HT1080 (cell line): ENCODE measurements around the genes NYAP2, MFF and SCYGR8.

DNA sequence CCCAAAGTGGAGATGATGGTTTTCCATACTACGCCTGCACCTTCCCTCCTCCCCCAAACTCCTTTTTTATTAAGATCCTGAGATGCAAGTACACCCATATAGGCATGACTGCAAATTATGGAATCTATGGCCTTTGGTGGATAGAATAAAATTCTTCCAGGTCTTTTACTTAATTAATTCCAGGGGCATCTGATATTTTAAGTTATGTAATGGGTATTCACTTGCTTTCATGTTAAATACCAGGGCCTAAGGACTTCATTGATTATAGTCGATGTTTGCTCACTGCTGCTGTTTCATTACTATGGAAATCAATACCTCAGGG is 66.0 kb upstream of the CCDC195 start:
RAMPAGE:
- cytosol, long total RNA = no peak
- long total RNA = no peak
- nucleus, long total RNA = no peak

GRCh38 chr2:224797006-224797222 is 80.7 kb upstream of the CCDC195 start:
RAMPAGE:
- cytosol, long total RNA = no peak
- long total RNA = no peak
- nucleus, long total RNA = no peak

DNA sequence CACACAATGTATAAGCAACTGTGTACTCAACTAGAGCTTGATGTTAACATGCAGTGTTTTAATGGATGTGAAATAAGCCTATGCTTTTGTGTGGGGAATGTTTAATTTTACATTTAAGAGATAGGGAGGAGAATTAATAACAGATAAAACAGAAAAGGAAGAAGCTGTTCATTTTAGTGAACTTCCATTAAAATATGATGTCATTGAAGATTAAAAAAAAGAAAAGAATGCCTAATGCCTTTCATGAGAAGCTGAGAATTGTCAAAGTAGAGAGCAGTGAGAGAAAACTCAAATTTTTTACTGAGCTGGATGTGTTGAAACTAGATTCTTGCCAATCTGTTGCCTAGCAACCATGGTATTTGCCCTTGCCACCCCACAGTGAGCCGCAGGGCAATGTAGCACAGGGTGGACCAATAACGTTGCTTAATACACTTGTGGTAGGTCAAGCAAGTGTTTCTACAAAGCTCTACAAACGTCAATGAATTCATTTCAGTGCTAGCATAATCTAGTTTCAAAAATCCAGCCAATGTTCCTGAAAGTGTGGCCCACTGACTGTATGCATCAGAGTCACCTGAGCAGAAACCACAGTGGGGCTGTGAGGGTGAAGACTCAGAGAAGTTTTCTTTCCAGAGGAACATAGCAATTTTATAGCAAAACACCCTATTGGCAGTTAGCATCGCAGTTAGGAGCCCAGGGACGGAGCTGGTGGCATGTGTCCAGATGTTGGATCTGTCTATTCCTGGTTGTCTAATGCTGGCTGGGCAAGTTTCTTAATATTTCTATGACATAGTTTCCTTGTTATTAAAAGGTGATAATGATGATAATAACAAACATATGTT is 132.3 kb downstream of the DOCK10 start:
RAMPAGE:
- cytosol, long total RNA = no peak
- long total RNA = no peak
- nucleus, long total RNA = no peak

RAMPAGE:
- cytosol, long total RNA = no peak
- long total RNA = no peak
- nucleus, long total RNA = no peak
Measured at GRCh38 chr2:224983768-224984400, 58.4 kb downstream of the DOCK10 start.

DNA sequence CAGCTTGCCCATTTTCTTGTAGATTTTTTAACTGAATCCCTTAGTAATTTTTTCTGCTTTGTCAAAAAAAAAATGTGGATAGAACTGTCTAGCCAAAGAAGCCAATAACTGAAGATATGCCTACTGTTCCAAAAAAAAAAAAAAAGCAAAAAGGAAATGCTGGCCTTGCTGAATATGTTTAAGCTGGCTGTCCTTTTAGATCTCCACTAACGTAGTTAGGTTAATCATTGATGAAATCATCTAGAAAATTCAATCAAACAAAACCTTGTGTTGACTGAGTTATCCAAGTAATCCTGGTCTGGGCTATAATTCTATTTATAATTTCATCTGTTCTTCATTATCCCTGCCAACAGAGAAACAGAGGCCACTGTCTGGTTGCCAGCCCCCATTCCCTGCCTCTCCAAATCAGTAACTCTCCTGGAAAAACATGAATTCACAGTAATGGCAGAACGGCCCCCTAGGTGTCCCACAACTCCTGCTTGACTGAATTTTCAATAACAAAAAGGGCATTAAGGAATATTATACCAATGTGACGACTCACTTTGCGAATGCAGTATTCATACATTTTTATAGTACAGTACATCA is 24.6 kb downstream of the DOCK10 start:
RAMPAGE:
- cytosol, long total RNA = no peak
- long total RNA = no peak
- nucleus, long total RNA = no peak

RAMPAGE:
- cytosol, long total RNA = no peak
- long total RNA = no peak
- nucleus, long total RNA = no peak
Measured at GRCh38 chr2:225052666-225053041, 10.4 kb upstream of the DOCK10 start.

GRCh38 chr2:225125098-225125399 is 82.8 kb upstream of the DOCK10 start:
RAMPAGE:
- cytosol, long total RNA = no peak
- long total RNA = no peak
- nucleus, long total RNA = no peak

DNA sequence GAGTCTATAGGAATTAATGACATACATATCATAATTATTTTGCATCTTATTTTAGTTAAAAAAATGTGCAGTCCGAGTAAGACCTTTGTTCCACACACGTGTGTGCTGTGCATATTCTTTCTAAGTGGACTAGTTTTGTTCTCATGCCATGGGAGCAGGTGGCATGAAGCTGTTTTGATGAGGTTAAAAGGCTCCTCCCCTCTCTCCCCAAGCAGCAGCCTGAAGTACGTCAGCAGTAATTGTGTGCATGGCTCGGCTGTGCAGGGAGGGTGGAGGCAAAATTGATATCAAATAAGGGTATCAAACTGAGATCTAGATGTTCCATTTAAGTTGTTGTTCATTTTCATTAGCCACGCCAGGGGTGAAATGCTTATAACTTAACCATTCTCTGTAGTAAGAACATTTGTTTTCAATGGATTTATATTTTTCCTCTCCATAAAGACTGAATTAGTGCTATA is at the start of gene NYAP2:
Gene NYAP2, plus strand, starts transcription at position 235 of the 458 bp plus-strand sequence.
RAMPAGE:
- cytosol, long total RNA = no peak
- long total RNA = no peak
- nucleus, long total RNA = no peak

RAMPAGE:
- cytosol, long total RNA = no peak
- long total RNA = no peak
- nucleus, long total RNA = no peak
Measured at GRCh38 chr2:225452187-225452506, 52.6 kb downstream of the NYAP2 start.

RAMPAGE:
- cytosol, long total RNA = no peak
- long total RNA = no peak
- nucleus, long total RNA = no peak
Measured at GRCh38 chr2:226508724-226509074, 290.9 kb downstream of the IRS1 start.

DNA sequence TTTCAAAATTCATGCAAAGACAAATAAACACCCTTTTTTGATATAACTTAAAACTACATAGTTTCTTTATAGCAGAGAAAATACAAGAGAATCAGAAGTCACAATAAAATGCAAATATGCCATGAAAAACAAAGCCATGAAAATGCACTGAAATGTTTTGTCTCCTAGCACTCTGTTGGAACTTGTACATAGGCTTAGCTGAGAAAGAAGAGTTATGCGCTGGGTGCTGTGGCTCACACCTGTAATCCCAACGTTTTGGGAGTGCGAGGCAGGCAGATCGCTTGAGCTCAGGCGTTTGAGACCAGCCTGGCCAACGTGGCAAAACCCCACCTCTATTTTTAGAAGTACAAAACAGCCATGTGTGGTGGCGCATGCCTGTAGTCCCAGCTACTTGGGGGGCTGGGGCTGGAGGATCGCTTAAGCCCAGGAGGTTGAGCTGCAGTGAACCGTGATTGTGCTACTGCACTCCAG is 39.9 kb downstream of the IRS1 start:
RAMPAGE:
- cytosol, long total RNA = no peak
- long total RNA = no peak
- nucleus, long total RNA = no peak

DNA sequence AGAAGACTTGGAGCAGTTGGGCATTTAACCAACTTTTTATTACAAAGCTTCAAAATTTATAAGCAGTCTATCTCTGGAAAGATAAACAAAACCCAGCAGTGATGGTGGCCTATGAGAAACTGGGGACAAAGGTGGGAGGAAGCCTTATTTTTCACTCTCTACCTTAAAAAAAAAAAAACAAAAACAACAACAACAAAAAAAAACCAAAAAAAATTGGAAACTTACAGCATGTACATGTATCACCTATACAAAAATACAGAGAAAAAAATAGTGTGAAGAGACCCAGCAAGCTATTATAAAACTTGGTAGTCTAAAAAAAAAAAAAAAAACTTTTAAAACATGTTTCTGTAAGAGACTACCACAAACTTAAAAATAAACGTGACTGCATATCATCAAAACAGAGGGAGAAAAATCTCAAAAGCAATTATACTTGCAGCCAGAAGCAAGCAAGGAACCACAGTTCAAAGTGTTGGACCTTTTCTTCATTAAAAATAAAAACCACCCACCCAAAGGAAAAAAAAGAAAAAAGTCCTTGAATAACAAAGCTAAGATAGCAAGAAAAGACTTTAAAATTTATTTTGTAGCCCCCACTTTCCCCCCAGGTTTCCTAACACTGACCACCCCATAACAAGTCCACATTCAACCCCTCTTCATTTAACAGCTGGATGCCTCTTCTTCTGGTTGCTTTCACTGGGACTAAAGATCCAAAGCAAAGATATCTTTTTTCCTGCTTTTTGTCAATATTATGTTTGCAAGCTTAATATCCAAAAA is 13.0 kb downstream of the IRS1 start:
RAMPAGE:
- cytosol, long total RNA = no peak
- long total RNA = no peak
- nucleus, long total RNA = no peak

RAMPAGE:
- cytosol, long total RNA = no peak
- long total RNA = no peak
- nucleus, long total RNA = no peak
Measured at GRCh38 chr2:226789788-226790804, 9.5 kb downstream of the IRS1 start.

RAMPAGE:
- cytosol, long total RNA = no peak
- long total RNA = no peak
- nucleus, long total RNA = no peak
Measured at GRCh38 chr2:226985035-226985499, 149.2 kb downstream of the RHBDD1 start.

RAMPAGE:
- cytosol, long total RNA = start-site peak on the plus strand at chr2:227325249-227325323, 3,829 and 845 reads in 2 replicates
- long total RNA = start-site peak on the plus strand at chr2:227325249-227325323, 2,999 reads
- nucleus, long total RNA = start-site peak on the plus strand at chr2:227325242-227325303, 647 and 123 reads in 2 replicates
Measured at GRCh38 chr2:227324955-227325530, at the start of gene MFF. Gene MFF (plus strand): TSS chr2:227325251.

DNA sequence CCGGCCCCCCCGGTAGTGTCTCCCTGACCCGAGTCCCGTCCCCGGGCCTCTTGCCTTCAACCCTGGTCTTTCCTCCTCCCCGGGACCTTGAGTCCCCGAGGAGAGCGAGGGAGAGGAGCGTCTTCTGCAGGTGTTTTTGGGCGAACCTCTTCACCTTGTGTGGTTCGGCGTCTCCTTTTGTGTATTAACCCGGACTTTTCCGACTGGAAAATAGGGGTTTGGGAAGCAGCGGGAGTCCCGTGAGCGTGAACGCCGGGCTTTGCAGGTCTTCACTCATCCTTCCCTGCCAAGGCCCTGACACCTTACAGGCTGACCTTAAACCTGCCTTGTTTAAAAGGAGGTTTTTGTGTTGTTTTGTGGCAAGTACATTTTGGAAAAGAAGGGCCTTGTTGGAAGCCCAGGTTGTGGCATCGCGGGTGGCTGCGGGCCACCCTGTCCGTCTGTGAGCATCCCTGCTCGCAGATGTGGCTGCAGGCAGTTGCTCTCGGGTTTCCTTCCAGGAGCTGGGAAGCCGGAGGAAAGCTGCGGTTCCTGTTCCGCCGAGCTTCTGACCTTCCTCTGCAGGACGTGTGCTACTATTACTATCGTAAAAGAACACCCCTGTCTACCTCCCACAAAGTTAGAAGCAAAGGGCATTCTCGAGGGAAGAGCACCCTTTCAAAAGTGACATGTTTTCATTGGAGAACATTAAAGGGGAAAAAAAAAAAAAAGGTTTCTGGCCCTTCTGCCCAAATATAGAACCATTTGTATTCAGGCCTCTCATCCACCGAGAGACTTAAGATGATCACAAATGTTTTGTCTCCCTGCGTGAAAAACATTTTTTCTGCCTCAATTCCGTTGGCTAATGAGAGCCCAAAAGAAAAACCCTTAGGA is 716 bp downstream of the MFF start:
RAMPAGE:
- cytosol, long total RNA = no peak
- long total RNA = no peak
- nucleus, long total RNA = no peak

DNA sequence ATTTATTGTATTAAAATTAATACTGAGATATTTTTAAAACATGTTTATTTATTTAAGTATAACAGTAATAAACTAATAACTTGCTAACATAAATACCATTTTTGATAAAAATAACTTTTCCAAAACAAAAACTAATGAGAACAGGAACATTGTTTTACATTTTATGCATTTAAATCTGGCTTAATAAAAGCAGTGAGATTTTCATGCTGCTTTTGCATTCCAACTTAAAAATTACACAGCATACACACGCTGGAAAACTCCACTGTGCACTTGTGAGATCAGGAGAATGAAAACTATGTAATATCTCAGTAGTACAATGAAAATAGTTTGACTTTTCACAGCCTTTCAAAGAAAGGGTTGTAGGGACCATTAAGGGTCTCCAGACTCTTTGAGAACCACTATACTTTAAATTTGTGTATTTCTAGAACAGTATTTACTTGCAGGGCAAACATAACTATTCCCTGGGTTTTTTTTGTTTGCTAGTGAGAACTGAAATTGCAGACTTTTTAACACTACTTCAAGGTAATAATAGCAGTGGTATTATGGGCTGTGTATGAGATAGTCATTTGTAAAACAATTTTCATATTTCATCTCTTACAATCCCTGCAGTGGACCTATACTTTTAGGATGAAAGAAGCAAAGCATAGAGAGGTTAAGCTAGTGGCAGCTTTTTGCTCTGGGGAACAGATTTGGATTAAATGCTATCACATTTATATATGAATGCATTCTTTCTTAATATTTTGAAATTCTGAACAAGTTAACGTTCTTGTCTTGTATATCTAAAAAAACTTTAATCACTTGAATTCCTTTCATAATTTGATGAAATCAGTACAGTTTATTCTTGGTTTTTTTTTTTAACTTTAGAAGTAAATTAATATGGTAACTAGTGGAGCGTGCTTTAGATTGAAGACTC is 40.9 kb upstream of the SCYGR2 start:
RAMPAGE:
- cytosol, long total RNA = no peak
- long total RNA = no peak
- nucleus, long total RNA = no peak

GRCh38 chr2:227563100-227563883 is 35.4 kb upstream of the SCYGR2 start:
RAMPAGE:
- cytosol, long total RNA = no peak
- long total RNA = no peak
- nucleus, long total RNA = no peak

DNA sequence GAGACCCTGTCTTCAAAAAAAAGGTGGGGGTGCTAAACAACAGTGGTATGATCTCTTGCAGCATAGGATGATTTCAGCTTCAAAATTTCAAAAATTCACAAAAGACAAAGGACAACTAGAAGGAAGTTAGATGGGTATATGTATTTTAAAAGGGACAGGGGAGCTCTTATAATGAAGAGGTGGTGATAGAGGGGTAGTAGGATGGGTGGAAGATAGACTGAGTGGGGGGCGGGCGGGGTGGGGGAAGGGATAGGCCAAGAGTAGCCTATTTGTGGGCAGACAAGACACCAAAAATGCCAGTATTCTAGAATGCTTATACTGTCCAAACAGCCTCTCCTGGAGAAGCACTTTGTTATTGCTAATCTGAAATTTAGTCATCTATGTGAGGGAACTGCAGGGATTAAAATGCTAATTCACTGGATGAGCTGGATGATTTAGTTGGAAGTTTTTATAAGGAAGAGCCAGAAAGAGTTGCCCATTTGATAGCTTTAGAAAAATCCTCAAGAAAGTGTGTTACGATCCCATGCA is 30.8 kb upstream of the SCYGR2 start:
RAMPAGE:
- cytosol, long total RNA = no peak
- long total RNA = no peak
- nucleus, long total RNA = no peak

GRCh38 chr2:227745572-227746001 is at the start of gene SCYGR8:
Gene SCYGR8 (plus strand): TSS chr2:227745894.
RAMPAGE:
- cytosol, long total RNA = no peak
- long total RNA = no peak
- nucleus, long total RNA = no peak